Penis (tissue), 1 donor: Measurements from ENCODE around the genes TREML1 and TREM2.

DNA sequence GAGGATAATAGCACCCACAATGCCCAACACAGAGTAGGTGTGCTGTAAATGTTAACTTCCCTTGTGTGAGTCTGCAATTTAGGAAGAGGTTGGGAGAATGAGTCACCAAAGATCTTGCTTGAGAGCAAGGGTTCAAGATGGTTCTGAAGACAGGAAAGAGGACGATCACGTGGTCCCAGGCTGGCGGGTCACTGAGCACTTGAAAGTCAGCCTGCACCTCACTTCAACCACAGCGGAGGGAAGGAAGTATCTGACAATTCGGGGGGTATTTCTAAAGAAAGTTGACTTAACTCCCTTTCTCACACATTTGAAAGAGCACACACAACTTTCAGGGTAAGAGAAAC, 3.2 kb downstream of the KCNK5 start:
- PRO-cap: no peak

- PRO-cap: no peak
Measured at GRCh38 chr6:39243859-39244225, 14.6 kb upstream of the KCNK5 start.

DNA sequence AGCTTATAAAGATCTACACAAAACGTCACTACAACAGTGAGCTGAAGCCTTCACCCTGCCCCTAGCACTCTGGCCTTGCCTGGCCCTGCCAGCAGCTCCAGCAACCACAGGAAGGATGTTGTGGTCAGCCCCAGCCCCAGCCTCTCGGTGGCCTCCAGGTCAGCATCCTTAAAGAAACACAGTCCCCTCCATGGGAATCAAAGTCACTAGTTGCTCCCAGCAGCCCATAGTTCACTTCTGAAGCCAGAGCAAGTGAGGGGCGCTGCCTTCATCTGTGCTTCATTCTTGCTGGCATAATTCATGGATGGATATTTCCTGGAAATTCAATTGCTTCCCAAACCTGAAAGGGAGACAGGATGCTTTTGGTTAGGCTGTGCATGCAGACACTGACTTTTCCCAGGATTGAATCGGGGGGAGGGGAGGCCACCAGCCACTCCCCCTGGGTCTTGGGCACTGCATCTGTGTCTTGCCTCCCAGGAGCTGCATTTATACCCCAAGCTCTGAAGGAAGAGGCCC, 13.8 kb upstream of the KCNK16 start:
- PRO-cap: no peak

DNA sequence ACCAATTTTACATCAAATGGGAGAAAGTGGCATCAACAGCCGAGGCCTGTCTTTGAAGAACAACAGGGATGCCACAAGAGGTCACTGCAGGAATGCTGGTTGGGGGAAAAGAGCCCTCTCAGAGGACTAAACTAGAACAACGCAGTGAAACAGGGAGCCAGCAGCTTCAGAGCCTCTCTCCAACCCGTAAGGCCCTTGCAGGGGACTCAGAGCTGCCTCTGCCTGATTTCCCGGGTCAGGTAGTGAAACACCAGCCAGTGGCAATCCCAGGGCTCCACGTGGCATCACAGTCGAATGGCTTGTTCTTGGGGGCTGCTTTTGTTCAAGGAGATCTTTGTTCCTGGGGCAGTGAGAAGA, 55.0 kb upstream of the KCNK16 start:
- PRO-cap: no peak

- PRO-cap: no peak
Measured at GRCh38 chr6:39823108-39823919, 31.1 kb downstream of the DAAM2 start.

GRCh38 chr6:39923194-39924000, 10.9 kb downstream of the MOCS1 start:
- PRO-cap: no peak

- PRO-cap: no peak
Measured at GRCh38 chr6:39948055-39948633, 13.9 kb upstream of the MOCS1 start.

GRCh38 chr6:40298541-40298819, 288.7 kb downstream of the LRFN2 start:
- PRO-cap: no peak

DNA sequence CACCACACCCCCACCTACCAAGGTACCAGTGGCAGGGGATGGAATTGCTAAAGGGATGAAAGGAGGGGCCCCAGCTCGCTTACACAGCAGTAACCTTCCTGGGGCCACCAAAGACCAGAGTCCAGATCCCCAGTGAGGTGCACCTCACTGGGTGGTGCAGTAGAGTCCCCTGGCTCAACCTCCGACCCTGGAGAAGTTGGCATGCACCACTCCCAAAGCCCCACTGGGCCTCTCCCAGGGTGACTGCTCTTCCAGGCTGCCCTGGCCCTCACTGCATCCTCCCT, 821 bp downstream of the UNC5CL start:
- PRO-cap: no peak

- PRO-cap: no peak
Measured at GRCh38 chr6:41040265-41041156, 1.5 kb upstream of the UNC5CL start.

GRCh38 chr6:41053454-41054053, 552 bp downstream of the APOBEC2 start:
- PRO-cap: no peak

DNA sequence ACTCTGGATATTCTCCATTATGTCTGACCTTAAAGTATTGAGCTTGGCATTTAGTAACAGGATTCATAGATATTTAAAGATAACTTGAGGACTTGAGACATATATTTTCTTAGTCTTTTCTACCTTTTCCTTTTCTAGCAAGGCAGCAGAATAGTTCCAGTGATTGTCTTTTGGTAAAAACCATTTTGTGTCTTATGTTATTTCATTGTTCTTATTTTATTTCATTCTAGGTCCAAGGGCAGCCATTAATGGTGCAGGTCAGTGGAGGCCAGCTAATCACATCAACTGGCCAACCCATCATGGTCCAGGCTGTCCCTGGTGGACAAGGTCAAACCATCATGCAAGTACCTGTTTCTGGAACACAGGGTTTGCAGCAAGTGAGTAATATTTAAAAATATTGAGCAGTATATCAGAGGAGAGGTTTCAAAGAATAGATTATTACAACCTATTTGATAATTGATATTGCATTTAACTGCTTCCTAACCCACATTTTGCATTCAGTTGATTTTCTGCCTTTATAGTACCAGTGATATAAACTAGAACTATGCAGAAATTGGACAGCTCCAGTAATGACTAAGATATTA, 11.1 kb downstream of the NFYA start:
- PRO-cap: no peak

DNA sequence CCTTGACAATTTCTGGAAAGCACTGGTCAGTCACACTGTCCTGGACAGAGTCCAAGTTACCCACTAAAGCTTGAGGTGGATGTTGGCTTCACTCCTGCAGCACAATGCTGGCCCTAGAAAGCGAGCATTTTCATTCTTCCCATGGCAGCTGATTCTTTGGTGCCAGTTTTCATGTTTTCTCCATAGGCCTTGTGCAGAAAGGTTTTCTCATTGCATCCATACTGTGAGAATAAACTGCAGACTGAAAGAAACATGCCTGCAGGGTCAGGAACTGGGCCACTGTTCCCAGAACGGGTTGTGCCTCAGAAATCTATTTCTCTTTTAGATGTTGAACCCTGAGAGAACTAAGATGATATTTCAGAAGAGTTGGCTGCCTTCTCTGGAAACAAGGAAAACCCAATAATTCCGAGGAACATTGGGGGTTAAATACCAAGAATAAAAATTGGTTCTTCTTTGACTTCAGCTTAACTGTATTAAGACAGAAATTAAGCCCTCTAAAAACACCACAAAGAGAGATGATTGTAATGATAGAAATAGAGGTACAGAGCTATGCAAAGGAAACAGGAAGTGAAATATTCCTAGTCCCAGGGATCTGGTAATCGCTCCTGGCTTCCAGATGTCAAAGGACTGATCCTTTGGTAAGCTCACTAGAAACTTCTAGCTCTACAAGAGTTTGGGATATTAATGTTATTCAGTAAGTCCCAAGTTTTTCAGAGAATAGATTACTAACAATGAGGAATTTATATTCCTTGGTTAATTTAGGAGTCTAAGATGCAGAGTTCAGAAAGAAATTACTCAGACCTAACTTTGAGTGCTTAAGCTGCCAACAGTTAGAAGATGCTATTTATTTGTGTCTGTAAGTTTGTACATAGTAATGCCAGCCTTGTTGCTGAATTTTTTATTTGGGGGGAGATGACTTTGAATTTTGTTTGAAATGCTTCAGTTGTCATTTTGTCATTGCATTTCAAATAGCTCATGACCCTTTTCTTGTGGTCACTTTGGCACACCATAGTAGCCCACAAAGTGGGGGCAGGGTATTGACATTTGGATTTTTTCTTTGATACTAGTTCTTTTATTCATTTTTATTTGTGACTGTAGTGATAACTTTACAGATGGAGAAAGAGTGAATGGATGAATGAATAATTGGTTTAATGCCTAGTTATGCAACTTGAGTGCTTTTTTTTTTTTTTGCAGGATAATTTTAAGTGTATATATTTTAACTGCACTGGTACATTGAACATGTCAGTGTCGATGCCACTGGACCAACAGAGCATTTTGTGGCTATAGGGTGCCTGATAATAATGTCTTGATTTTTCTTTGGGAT, 26.2 kb downstream of the NFYA start:
- PRO-cap: no peak

GRCh38 chr6:41154205-41154529, at the start of gene TREML1:
TSS of gene TREML1 (minus strand) at chr6:41154347.
- PRO-cap: no peak

DNA sequence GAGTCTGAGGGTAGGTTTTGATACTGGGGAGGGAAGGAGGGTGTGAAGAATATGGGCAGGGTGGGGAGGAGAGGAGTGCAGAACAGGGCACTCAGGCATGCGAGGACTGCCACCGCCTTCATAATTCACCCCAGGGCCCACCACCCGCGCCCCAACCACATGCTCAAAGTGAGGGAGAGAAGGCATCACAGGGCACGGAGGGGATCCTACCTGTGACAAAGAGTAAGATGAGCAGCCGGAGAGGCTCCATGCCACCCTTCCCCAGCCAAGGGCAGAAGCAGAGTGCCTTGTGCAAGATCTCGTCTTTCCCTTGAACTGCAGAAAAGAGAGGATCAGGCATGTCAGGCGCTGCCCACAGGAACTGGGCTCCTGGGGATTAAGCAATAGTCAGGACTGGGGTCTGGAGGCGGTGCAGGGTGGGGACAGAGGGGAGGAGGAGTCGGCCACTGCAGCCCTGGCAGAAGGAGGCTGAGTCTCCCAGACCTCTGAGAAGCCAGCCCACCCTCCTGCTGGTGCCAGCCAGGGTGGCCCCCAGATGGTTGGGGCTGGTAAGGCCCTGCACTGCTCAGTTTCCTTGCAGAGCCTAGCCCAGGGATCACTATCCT, at the start of gene TREM2:
Gene TREM2, minus strand, starts transcription at position 284 of the 605 bp plus-strand sequence.
- PRO-cap: no peak

- PRO-cap: no peak
Measured at GRCh38 chr6:41201421-41202217, 670 bp upstream of the TREML2 start.

DNA sequence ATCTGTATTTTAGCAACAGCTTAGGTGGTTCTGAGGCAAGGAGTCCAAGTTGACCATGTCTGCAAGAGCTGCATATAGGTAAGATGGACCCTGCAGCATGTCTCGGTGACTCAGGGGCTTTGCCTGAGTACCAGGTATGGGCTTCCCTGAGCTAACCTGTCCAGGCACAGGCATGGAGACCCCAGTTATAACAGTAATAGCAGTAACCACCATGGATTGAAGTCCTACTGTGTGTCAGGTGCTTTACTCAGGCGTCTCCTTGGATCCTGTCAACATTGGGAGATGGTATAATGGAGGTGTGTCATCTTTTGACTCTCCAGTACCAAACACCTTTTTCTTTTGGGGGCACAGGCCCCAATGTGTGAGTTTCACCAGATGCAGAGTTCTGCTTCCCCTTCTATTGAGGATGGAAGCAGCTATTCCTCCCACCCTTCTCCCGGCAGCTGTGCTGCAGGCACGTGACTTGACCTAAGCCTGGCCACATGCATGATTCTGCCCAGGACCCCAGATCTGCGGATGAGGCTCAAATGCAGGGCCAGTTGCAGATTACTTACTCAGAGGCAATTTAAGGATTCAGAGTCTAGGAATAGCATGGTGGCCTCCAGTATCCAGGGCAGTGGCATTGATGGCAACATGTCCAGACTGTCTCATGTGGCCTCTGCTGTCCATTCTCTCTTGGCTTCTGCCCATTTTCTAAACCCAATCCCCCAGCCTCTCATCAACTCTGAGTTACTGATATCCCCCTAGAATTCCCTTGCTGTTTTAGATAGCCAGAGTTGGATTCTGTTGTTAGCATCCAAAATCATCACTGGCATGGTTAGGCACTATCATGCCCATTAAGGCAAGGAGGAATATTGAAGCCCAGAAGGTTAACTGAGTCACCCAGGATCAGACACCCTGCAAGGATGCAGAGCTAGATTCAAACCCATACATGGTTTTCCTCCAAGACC, 13.6 kb downstream of the TREM1 start:
- PRO-cap: no peak

GRCh38 chr6:41273798-41274240, 12.7 kb downstream of the TREM1 start:
- PRO-cap: no peak

DNA sequence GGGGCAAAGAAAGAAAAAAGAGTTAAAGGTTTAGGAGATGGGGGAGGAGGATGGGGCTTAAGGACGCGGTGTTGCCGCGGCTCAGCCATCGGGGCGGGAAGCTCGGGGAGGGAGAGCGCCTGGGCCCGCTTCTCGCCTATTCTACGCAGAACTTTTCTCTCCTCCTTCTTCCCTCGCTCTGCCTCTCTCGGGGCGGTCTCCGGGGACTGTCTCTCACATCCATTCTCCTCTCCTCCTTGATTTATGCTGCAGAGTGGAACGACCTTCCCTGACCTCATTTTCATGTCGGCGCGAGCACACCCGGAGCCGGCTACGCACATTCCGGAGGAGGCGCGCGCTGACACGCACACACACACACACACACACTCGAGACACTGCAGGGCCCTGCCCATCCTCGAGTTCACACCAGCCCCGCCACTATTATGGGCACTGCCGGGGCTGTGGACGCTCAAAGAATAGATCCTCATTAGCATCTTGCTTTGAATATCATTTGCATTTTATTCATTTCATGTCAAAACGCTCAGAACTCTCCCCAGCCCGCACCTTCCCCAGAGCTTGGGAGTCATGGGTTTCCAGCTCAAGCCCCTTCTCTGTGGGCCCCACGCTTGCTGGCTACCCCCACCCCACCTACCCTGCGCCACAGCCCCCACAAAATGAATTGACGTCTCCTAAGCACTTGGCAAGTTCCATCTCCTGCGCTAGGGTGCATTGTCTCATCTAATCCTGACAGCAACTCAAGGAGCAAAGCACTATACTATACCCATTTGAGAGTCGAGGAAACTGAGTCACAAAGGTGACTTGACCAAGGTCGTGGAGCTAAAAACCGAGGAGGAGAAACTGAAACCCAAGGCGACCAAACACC, 36.8 kb downstream of the NCR2 start:
- PRO-cap: no peak

DNA sequence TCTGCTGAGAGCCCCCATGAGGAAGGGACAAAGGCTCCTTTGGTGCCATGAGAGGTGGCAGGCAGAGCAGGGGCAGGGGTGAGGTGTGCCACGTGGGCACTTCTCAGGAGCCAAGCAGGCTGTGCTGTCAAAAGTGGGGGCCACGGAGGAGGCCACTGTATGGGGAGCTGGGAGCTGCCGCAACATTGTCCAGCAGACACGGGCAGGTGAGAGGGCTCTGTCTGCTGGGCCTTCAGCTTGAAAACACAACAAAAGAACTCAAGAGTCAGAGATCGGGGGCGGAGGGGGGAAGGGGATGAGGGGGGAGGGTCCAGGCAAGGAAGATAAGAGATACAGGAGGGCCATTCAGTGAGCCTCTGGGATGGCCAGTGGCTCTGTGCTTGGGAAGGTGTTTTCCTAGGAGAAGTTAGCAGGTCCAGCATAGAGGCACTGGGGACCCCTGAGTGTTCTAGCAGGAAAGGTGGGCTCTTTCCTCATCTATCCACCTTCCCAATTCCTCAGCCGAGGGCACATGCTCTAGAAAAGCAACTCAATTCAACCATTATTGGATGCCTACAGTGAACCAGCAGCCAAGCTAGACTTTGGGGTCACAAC, 21.4 kb upstream of the FOXP4 start:
- PRO-cap: no peak